H1 (cell line): ENCODE data around the gene TBC1D22B.

GRCh38 chr6:36967045-36968005, 12.8 kb downstream of the PI16 start:
- RRBS: no CpG with 5 or more reads among the region's 9 CpGs
CAGE:
- cytosol, long polyA plus RNA: no peak
- long polyA plus RNA: no peak
- nucleus, long polyA plus RNA: no peak

- RRBS: no CpG with 5 or more reads among the region's 9 CpGs
CAGE:
- cytosol, long polyA plus RNA: no peak
- long polyA plus RNA: no peak
- nucleus, long polyA plus RNA: no peak
These were observed 1.1 kb upstream of the MTCH1 start for GRCh38 chr6:36987052-36987493.

GRCh38 chr6:37013543-37014170, 8.2 kb downstream of the FGD2 start:
- RRBS: 75% methylated on average over 2 of the region's 17 CpGs
CAGE:
- cytosol, long polyA plus RNA: no peak
- long polyA plus RNA: no peak
- nucleus, long polyA plus RNA: no peak

GRCh38 chr6:37172005-37172331, 2.0 kb downstream of the PIM1 start:
- RRBS: no CpG with 5 or more reads among the region's 9 CpGs
CAGE:
- cytosol, long polyA plus RNA: no peak
- long polyA plus RNA: no peak
- nucleus, long polyA plus RNA: no peak

DNA sequence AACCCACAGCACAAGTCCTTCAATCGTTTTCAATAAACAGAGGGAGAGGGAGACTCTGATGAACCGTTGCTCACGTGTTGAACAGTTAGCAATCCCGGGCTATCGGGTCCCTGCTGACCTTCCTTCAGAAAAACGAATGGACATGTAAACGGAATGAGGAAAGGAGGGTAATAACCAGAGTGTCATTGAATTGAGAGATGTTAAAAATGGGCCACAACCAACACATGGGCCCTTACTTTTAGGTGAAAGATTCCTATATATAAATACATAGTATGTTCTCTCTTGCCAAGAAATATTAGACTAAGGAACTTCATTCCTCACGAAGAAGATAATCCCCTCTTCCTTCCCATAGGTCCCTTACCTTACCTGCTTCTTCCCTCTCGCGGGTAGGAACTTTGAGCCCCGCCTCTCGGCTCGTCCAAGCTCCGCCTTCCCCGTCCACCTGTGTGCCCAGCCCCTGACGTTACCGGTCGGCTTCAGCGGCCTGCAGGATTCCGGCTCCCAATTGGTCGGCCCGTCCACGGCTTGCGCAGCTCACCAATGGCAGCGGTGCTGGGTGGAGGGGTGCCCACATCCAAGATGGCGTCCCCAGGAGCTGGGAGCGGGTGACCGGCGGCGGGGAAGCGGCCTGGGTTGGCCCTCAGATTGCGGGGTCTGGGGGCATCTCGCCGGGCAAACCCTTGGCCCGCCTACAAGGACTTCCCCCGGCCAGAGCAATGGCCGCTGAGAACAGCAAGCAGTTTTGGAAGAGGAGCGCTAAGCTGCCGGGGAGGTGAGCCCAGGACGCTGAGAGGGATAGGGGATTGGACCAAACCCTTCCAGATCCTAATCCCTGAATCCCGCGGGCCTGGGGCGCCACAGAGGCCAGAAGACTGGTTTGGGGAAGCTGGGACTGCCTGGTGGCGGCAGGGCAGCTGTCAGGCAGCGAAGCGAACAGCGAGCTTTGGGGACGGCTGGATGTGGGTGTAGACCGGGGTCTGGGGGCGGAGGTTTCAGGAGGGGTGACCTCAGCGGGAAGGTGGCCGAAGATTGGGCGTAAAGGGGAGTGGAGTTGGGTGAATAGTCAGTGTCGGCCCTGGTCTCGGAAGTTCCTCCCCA, at the start of gene TBC1D22B:
TSS of gene TBC1D22B (plus strand) at position 571 of the 1,098 bp plus-strand sequence.
- RRBS: 1% methylated on average over 11 of the region's 55 CpGs
CAGE:
- cytosol, long polyA plus RNA: no peak
- long polyA plus RNA: no peak
- nucleus, long polyA plus RNA: start-site peak on the plus strand centred at position 606 of the sequence, 103 bp wide, 99 reads

DNA sequence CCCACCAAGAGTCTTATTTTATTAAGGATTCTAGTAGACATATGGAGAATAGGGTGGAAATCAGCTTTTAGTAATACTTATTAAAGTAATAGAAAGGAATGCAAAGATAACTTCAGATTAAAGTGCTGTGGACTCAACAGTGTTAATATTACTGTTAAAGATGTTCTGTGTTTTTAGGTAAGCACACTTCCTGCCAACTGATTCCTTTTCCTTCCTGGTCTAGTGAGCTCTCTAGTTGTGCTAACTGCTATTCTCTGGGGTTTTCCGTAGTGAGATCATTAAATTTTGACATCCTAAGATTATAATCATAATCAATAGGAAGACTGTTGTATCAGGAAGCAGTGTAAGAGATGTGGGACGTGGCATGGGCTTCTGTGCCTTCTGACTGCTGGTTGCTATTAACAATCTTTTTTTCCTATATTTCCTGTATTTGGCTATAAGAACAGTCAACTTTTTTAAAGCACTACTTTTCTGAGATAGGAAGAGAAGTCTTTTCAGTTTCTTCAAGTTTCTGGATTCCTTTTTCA, 1.3 kb upstream of the TMEM217 start:
- RRBS: no CpG with 5 or more reads among the region's 2 CpGs
CAGE:
- cytosol, long polyA plus RNA: no peak
- long polyA plus RNA: no peak
- nucleus, long polyA plus RNA: no peak

- RRBS: no CpG with 5 or more reads among the region's 1 CpG
CAGE:
- cytosol, long polyA plus RNA: no peak
- long polyA plus RNA: no peak
- nucleus, long polyA plus RNA: no peak
These were observed 16.1 kb downstream of the RNF8 start for GRCh38 chr6:37369877-37370315.

- RRBS: no CpG with 5 or more reads among the region's 11 CpGs
CAGE:
- cytosol, long polyA plus RNA: no peak
- long polyA plus RNA: no peak
- nucleus, long polyA plus RNA: no peak
These were observed 9.3 kb upstream of the CMTR1 start for GRCh38 chr6:37423552-37424305.

DNA sequence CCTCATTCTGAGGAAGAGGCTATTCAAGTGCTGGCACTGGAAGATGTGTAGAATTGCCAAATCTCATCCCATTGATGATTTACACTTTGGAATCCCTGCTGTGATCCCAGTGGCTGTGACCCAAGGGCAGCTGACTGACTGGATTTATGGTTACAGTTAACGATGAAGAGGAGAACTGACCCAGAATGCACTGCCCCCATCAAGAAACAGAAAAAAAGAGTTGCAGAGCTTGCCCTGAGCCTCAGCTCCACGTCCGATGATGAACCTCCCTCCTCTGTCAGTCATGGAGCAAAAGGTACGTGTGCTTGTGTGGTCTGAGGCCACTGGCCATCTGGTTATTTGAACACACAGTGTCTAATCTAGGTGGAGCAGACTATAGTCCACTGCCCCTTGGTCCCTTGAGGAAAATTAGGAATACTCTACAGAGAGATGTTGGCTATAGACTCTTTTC, 2.5 kb downstream of the CMTR1 start:
- RRBS: no CpG with 5 or more reads among the region's 4 CpGs
CAGE:
- cytosol, long polyA plus RNA: no peak
- long polyA plus RNA: no peak
- nucleus, long polyA plus RNA: no peak

GRCh38 chr6:37443814-37444393, 10.9 kb downstream of the CMTR1 start:
- RRBS: no CpG with 5 or more reads among the region's 5 CpGs
CAGE:
- cytosol, long polyA plus RNA: no peak
- long polyA plus RNA: no peak
- nucleus, long polyA plus RNA: no peak

DNA sequence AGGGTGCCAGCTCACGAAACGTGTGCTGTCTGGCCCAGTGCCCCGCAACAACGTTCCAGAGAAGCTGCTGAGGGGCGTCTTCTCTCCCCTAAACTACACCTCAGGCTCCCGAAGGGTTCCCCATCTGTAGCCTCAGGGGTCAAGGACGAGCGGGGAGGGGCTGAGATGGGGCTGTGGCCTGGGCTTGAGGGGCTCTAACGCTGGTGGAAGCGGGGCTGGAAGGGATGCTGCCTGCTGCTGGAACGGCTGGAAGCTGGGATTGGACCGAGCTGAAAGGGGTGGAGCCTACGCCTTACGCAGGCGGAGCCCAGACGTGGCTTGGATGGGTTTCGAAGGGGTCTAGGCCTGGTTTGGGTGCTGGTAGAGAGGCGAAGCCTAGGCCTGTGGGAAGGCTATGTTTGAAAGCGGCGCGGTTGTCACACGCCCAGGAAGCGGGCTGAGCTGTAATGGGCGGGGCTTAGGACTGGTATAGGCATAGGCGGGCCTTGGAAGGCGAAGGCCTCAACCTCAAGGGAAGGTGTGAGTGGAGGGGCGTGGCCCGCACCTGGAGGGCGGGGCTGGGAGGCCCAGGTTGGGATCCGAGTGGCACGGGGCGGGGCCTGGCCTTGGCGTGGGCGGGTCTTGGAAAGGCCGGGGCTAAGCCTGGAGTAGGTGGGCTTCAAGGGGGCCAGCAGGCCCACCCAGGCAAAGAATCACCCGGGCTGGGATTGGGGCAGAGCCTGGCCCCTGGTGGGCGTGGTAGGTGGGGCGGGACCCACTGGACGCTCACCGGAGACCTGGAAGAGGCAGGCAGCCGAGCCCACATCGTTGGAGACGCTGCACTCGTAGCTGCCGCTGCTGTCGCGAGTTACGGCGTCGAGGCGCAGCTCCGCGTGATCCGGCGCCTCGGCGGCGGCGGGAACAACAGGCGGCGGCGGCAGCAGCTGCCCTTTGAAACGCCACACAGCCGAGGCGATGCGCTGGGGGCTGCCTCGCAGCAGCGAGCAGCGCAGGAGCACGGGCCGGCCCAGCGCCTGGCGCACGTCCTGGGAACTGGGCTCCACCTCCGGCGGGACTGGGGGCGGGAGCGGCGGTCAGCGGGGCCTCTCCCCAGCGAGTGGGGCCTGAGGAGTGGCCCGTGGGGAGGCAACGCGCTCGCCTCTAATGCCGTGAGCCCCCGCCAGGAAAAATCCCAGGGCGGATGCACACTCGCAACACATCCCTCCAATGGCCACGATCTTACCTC, 49.1 kb downstream of the MDGA1 start:
- RRBS: 4% methylated on average over 11 of the region's 90 CpGs
CAGE:
- cytosol, long polyA plus RNA: no peak
- long polyA plus RNA: no peak
- nucleus, long polyA plus RNA: no peak

DNA sequence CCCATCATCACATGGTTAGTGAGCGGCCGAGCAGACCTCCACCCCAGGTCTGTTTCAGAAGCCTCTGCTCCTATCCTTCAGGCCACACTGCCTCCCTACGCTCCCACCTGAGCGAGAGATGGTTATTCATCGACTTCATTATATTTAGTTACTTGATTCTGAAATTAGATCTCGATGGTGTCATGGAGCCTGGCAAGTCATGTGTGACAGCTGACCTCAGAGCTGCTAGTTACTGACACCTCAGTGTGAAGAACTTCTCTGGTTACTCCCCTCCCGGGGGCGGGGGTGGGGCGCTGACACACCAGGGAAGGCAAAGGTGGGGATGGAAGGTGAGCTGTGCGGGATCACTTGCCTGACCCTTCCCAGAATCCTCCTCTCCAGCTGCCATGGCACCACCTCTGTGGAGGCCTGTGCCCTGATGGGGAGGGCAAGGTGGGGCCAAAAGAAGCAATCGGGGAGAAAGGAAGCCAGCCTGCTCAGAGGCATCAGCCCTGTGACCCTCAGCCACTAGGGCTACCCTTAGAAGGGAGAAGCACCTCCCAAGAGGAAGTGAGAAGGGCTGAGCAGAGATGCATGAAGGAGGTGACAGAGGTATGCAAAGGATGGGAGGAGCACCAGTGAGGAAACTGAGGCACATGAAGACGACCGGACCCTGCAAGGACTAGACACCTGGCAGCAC, 17.7 kb downstream of the MDGA1 start:
- RRBS: no CpG with 5 or more reads among the region's 13 CpGs
CAGE:
- cytosol, long polyA plus RNA: no peak
- long polyA plus RNA: no peak
- nucleus, long polyA plus RNA: no peak

DNA sequence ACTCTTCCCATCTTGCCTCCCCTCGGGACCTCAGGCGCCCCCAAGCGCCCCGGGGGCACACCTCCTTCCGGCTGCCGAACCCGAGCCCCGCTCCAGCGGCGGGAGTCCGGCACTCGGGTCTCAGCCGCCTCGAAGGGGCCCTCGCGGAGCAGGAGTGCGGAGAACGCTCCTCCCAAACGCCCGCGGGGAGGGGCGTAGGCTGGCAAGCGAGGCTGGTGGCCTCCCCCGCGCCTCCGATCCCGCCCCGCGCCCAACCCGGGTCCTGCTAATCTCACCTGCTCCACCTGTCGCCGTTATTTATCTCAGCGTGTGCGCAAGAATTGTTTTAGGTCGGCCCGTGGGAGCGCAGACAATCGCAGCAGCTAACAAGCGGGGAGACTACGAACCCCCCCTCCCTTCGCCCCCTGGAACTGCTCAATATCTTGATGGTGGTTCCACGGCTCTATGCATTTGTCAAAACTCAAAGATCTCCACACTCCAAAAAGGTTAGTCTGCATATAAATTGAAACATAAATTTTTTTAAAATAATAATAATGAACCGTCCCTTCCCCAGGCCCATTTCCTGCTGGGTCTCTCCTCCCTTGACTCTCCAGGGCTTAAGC, 1.3 kb upstream of the MDGA1 start:
- RRBS: 2% methylated on average over 7 of the region's 43 CpGs
CAGE:
- cytosol, long polyA plus RNA: no peak
- long polyA plus RNA: no peak
- nucleus, long polyA plus RNA: no peak

GRCh38 chr6:37766037-37766349, 53.5 kb upstream of the ZFAND3 start:
- RRBS: no CpG with 5 or more reads among the region's 7 CpGs
CAGE:
- cytosol, long polyA plus RNA: no peak
- long polyA plus RNA: no peak
- nucleus, long polyA plus RNA: no peak

DNA sequence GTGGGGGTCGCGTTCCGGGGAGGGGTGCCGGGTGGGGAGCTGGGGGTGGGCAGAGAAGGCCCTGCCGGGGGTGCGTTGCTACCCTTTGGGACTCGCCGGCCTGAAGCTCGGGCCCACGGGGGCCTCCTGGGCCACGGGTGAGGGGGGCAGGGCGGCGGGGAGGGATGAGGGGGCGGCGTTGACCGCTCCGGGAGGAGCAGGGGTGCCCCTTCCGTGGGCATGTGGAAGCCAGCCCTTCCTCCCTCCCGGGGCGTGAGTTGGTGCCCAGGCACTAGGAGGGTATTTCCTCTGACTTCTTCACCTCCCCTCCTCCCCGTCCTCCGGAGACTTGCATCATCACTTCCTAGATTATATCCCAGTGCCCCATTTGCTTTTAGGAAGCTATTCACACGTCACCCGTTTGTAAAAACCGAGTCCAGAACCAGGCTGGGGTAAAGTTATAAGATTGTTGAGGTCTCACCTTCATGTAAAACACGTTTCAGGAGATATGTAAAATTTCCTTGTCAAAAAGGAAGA, 680 bp downstream of the ZFAND3 start:
- RRBS: 2% methylated on average over 14 of the region's 26 CpGs
CAGE:
- cytosol, long polyA plus RNA: no peak
- long polyA plus RNA: no peak
- nucleus, long polyA plus RNA: no peak

- RRBS: no CpG with 5 or more reads among the region's 8 CpGs
CAGE:
- cytosol, long polyA plus RNA: no peak
- long polyA plus RNA: no peak
- nucleus, long polyA plus RNA: no peak
These were observed 29.2 kb downstream of the ZFAND3 start for GRCh38 chr6:37848567-37849382.

DNA sequence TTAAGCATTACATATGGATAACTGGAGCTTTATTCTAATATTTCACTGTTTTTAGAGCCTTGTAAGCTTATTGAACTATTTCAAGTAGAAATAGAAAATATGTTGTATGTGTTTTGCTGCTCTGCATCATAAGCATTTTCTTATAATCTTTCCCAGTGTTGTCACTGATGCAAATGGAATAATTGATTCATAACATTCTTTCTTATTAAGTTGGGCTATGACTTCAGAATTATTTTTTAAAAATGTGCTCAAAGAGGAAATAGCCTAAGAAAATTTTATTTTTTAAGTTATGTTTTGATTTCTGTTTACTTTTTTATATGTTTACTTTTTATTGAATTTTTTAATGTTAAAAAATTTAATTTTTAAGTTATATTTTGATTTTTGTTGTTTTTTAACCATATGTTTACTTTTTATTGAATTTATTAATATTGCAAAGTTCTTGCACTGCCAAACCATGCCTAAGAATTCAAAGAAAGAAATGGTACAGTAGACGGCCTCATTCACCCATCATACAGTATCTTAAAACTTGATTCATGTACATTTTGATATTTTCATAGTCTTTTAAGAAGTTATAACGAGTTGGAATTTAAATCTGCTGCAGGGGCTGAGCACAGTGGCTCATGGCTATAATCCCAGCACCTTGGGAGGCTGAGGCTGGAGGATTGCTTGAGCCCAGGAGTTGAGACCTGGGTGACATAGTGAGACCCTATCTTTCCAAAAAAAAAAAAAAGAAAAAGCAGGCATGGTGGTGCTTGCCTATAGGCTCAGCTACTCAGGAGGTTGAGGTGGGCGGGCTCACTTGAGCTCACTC, 42.5 kb downstream of the ZFAND3 start:
- RRBS: no CpG with 5 or more reads among the region's 3 CpGs
CAGE:
- cytosol, long polyA plus RNA: no peak
- long polyA plus RNA: no peak
- nucleus, long polyA plus RNA: no peak

DNA sequence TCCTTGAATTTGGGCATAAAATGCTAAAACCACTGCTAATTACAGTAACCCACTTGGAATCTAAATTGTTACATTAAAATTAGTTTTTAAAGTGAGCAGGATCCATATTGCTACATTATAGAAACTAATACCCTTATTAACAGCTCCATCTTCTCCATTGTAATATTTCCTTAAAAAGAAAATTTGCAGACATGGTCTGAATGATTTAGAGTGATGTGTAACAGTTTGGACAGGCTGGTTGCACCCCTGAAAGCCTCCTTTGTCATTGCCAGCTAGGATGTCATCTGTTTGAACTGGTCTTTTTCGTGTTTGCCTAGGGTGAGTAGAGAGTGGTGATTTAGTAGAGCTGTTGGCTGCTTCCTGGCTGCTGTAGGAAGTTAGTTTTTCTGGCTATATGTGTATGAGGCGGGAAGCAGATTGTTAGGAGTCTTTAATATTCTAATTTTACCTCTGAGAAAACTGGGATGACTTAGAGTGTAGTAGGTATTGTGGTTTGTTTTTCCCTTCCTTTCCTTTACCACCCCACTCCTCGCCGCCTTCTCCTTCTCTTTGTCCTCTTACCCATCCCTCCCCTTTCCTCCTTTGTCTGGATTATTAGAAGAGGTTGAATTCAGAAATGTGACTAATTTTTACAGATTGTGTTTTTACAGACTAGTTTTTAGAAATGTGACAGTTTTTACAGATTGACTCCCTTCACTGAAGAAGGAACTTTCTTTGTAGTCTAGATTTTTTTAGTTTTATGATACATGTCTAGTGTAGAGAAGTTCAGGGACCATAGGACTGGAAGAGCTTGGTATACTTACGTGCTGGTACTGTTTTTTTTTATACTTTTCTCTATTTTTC, 101.3 kb downstream of the ZFAND3 start:
- RRBS: no CpG with 5 or more reads among the region's 5 CpGs
CAGE:
- cytosol, long polyA plus RNA: no peak
- long polyA plus RNA: no peak
- nucleus, long polyA plus RNA: no peak

GRCh38 chr6:38092756-38093419, 273.4 kb downstream of the ZFAND3 start:
- RRBS: no CpG with 5 or more reads among the region's 2 CpGs
CAGE:
- cytosol, long polyA plus RNA: no peak
- long polyA plus RNA: no peak
- nucleus, long polyA plus RNA: no peak

DNA sequence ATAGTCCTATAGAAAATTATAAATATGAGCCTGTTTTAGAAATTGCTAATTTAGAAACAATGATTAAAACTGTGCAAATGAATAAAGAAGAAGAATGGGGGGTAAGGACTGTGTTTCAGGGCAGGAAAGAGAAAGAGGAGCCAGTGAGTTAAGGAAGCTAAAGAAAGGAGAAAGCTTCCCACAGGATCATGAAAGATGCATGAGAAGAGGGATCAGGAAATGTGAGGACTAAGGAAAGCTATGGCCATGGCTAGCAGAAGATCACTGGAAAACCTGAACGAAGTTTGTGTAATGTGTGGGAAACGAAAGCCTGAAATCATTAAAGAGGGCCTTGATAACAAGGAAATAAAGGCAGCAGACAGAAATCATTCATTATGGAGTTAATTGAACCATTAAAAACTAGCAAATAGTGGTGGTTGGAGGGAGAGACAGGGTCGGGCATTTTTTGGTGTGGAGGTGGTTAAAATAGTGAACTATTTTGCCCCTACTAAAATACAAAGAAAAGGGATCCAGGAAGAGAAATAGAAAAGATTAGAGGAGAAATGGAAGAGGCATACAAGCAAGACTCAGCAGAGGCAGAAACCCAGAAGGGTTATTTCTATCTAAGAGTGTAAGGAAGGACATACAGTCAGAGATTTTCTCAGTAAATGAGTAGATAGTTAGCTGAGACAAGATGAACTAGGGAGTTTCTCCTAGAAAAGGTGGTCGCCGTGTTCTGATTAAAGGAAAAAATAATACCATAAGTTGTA, 274.1 kb downstream of the ZFAND3 start:
- RRBS: no CpG with 5 or more reads among the region's 5 CpGs
CAGE:
- cytosol, long polyA plus RNA: no peak
- long polyA plus RNA: no peak
- nucleus, long polyA plus RNA: start-site peak on the plus strand centred at position 276 of the sequence, 104 bp wide, 8 reads